Smooth muscle cell (in vitro differentiated cells): ENCODE measurements around the genes ZNF292, SPACA1, PM20D2 and GABRR1.

GRCh38 chr6:87155096-87155830 lies at the start of gene ZNF292:
Gene ZNF292, plus strand, starts transcription at chr6:87155565.
- RAMPAGE, long total RNA: start-site peak on the plus strand at chr6:87155554-87155594, 497 and 342 reads in 2 replicates

GRCh38 chr6:87182128-87182878 lies 26.9 kb downstream of the ZNF292 start:
- RAMPAGE, long total RNA: no peak

DNA sequence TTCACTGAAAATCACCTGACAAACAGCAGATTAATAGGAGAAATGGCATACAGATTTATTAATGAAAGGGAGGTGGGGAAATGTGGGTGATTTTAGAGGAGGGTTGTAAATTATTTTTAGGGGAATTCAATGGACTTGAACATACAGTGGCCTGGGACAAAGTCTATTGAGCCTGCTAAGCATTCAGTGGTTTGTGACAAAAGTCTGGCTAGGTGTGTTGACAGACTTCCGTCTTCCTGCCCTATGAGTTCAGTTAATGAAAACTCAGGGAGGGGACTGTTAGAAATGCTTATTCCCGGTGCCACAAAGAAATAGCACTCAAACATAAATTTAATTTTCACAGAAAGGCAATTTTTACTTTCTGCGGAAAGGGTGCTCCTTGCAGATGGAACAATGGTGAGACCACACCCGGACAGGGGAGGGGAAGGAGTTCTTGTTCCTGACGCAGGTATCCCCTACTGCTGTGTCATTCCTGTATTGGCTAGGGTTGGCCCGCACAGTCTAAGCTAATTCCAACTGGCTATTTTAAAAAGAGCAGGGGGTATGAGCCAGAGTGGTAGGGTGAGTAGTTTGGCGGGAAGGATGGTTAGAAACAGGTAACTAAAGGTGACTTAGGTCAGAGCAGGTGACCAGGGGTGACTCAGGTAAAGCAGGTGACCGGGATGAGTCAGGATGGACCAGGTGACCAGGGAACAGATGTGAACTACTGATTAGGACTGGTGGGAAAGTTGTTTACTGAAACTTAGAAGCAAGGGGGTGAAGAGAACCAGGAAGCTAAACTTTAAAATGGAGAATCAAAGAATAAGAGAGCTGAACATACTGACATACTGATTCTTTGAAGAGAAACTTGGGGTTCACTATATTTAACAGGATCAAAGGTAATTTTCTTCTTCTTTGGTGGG lies 57.9 kb downstream of the ZNF292 start:
- RAMPAGE, long total RNA: no peak

GRCh38 chr6:87386631-87386830 lies 21.2 kb upstream of the CFAP206 start:
- RAMPAGE, long total RNA: no peak

GRCh38 chr6:87714373-87715050 lies 12.5 kb upstream of the AKIRIN2 start:
- RAMPAGE, long total RNA: no peak

- RAMPAGE, long total RNA: no peak
Observed at GRCh38 chr6:87831847-87832875, 130.1 kb upstream of the AKIRIN2 start.

DNA sequence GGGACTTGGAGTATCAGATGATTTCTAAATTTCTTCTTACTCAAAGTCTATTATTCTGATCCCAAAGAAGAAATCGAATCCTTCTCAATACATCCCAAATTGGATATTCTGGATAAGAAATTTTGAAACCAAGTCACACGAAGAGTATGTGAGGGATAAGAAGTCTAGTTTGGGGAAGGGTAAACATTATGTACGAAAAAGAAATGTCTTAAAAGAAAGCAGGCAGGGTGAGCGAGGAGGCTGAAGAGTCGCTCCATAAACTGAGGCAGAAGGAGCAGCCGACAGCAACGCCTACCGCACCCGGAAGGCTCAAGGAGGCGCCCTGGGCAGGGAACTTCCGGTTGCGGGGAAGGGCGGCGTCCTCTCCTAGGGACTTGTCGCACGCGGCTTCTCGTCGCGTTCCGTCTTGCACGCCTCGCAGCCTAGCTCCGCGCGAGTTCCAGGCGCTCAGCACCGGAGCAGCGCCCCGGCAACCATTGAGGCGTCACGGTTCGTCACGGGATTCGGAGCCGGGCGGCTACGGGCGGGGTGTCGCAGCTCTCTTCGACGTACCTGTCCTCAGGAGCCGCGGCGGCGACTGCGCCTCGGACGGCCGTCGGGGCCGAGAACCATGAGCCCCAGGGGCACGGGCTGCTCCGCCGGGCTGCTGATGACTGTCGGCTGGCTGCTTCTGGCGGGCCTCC lies at the start of gene SPACA1:
Gene SPACA1, plus strand, starts transcription at position 546 of the 683 bp plus-strand sequence.
- RAMPAGE, long total RNA: no peak

- RAMPAGE, long total RNA: no peak
Observed at GRCh38 chr6:89022820-89023261, 57.7 kb upstream of the PNRC1 start.

DNA sequence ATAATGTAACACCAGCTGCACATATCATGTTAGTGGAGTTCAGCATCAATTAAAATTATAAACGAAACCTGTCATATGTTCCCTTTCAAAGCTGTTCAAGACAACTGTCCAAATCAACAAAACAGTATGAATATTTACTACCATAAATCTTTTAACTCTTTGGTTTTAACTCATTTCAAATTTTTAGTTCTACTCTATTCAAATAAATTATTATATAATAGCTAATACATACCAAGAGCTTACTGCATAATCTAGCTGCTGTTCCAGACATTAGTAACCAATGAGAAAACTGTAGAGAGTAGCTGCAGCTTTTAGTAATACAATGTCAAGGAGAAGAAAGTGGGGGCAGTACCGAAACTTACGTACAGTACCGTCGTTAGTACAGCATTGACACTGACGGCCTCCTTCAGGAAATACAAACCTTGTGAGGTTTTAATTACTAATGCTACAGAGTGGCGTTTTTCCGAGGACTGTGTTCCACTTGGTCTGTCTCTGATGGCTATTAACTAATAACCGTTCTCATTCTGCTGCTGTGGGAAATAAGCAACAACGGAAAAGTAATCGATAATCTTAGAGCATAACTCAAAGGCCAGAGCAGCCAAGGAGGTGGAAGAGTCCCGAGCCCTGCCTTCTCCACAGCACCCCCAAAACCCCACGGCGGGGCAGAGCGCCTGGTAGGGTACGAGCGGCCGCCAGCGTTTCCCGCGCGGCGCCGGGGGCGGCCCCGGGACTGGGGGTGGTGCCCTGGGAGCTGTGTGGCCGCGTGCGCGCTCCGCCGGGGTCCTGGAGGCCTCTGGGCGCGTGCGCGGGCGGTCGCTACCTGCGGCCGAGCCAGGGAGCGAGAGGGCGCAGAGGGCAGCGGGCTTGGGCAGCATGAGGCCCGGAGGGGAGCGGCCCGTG lies at the start of gene PM20D2:
Gene PM20D2, plus strand, starts transcription at position 784 of the 900 bp plus-strand sequence.
- RAMPAGE, long total RNA: no peak

DNA sequence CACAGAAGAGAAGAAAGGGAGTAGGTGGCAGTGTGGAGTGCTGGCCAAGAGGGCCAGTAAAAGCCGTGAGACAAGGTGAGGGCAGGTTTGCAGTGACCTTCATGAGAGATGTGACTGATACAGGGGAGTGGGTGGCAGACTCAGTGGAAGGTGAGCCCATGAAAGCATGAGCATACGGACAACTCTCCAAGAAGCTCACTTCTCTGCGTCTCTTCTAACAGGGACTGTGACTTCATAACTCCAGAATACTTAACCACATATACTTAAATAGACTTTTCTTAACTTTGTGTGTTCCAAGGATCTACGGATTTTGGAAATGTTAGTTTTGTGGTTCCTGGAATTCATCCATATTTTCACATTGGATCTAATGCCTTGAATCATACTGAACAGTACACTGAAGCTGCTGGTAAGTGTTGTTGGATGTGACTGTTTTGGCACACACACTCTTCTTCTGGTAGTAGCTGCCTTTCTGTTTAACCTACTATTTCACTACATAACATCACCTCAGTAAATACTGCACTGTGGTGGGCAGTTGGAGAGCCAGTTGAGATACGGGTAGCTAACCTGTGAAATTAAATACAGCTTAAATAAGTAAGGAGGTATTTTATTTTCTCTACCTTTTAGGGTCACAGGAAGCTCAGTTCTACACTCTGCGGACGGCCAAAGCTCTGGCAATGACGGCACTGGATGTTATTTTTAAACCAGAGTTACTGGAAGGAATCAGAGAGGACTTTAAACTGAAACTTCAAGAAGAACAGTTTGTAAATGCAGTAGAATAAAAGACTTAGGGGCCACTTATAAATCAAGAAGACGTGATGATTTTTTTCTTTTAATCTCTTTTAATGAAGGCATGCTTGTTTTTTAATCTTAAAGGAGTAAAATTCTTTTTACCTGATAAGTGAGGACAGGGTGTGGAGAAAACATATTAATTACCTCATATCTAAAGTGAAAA lies 15.9 kb downstream of the PM20D2 start:
- RAMPAGE, long total RNA: no peak

- RAMPAGE, long total RNA: no peak
Observed at GRCh38 chr6:89217161-89217710, at the start of gene GABRR1. Gene GABRR1, minus strand, starts transcription at chr6:89217358.

DNA sequence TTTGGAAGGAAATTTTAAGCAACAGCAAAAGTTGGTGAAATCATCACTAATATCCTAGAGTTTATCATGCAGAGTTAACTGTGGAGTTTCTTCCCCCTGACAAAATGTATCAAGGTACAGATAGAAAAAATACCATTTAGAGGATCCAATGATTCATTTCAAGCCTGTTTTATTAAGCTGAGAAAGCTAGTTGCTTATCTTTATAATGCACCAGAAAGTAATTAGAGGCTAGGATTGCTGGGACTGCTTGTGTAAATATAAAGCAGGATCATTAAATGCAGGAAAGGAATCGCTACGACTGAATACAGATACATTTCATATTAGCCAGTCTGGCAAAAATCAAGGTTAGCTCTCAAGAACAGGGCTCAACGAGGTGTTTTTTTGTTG lies 916 bp downstream of the UBE2J1 start:
- RAMPAGE, long total RNA: no peak

- RAMPAGE, long total RNA: no peak
Observed at GRCh38 chr6:89354045-89354533, 1.6 kb upstream of the UBE2J1 start.

DNA sequence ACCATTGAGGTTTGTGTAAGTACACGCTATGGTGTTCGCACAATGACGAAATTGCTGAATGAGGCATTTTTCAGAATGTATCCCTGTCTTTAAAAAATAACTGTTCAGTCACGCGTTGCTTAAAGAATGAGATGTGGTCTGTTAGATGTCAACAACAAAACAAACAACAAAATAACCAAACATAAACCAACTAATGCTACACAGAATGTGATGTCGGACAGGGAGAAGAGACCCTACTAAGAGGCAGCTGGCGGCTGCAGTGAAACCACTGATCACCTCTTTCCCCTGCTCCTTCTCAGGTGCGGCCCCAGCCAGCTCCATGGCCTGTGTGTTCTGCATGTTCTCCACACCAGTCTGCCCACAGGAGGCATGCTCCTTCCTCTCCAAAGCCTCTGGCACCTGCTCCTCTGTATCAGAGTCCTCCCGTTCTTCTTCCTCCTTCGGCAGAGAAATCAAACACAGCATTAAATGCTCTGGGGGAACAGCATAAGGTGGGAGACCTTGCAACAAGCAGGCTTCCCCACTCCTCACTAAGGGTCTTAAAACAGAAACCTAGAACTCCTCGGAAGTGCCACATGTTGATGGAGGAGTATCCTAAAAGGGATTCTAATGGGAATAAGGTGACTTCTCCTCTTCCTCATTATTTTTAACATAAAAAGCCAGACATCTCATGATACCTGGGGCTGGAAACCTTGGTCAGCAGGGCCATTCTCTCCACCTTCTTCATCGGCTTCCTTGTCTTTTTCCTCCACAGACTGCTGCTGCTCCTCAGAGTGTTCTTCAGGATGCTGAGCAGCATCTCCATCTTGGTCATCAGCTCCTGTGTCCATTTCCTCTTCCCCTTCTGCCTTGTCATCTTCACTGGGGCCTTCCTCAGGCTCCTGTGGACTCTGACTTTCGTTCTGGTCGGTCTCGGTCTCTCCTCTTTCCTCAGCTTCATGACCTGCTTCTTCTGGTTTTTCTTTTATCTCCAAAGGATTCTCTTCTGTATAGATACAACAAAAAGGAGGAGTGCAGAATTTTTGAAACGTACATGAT lies 19.7 kb upstream of the LYRM2 start:
- RAMPAGE, long total RNA: no peak

DNA sequence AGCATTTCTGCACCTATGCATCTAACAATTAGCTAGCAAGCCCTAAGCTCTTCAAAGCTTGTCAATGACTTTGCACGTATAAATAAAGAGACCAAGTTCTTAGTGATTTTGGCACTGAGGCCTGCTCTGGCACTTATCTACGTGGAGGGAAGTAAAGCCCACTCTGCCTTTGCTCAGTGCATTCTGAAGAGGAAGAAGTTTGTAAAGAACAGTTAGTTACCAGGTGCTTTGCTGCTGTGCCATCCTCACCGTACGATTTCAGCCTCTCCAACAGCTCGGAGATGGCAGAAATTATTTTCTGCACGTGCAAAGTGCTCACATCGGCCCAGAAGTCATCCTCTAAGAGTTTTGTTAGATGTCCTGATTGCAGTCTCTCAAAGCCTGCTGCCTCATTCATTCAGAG lies 33.4 kb upstream of the LYRM2 start:
- RAMPAGE, long total RNA: no peak

DNA sequence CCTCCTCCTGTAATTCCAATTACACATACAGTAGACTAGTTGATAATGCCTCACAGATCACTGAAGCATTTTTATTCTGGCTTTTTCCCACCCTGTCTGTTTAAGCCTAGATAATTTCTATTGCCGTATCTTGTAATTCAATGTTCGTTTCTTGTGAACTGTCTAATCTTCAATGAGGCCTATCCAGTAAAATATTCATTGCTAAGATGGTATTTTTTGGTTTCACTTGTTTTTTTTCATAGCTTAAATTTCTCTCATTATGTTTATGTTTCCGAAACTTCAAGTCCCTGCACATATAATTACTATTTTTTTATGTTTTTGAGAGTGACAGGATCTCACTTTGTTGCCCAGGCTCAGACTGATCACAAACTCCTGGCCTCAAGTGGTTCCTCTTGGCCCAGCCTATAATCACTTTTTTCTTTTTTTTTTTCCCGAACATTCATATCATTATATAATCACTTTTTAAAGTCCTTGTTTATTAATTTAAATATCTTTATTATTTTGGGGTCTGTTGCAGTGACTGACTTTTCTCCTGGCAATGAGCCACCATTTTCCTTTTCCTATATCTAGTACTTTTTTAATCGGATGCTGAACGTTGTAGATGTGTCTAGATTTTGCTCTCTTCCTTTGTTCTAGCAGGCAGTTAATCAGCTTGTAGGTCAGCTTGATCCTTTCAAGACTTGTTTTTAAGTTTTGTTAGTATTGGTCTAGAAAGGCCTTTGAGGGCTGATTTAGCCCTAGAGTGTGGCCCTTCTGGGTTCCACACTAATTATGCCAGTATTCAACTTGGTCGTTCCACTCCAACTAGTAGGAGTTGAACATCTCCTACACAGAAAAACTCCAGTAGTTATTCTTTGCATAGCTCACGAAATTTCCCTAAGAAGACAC lies 11.7 kb downstream of the MDN1 start:
- RAMPAGE, long total RNA: no peak

DNA sequence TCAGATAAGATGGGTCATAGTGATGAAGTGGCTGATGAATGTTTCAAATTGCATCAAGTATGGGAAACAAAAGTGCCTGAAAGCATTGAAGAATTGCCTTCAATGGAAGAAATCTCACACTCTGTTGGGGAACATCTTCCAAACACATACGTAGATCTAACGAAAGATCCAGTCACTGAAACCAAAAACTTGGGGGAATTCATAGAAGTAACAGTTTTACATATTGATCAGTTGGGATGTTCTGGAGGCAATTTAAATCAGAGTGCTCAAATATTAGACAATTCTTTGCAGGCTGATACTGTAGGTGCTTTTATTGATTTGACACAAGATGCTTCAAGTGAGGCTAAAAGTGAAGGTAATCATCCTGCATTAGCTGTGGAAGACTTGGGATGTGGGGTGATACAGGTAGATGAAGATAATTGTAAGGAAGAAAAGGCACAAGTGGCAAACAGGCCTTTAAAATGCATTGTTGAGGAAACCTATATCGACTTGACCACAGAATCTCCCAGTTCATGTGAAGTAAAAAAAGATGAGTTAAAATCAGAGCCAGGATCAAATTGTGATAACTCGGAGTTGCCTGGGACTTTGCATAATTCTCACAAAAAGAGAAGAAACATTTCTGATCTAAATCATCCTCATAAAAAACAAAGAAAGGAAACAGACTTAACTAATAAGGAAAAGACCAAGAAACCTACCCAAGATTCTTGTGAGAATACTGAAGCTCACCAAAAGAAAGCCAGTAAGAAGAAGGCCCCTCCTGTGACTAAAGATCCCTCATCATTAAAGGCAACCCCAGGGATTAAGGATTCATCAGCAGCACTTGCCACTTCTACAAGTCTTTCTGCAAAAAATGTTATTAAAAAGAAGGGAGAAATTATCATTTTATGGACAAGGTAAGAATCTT lies 25.8 kb upstream of the GJA10 start:
- RAMPAGE, long total RNA: no peak

GRCh38 chr6:89985358-89985680 lies 91.0 kb downstream of the GJA10 start:
- RAMPAGE, long total RNA: no peak

- RAMPAGE, long total RNA: no peak
Observed at GRCh38 chr6:90000757-90001510, 106.7 kb downstream of the GJA10 start.

GRCh38 chr6:90009965-90010253 lies 115.6 kb downstream of the GJA10 start:
- RAMPAGE, long total RNA: no peak